Mammary epithelial cell (primary cell): Measurements from ENCODE around the gene VPS13D.

- CAGE, long polyA plus RNA = no peak
- RRBS = no CpG with 5 or more reads among the region's 16 CpGs
These were observed 16.1 kb downstream of the MTHFR start for GRCh38 chr1:11789334-11790358.

GRCh38 chr1:11794557-11794897, 11.2 kb downstream of the MTHFR start:
- CAGE, long polyA plus RNA = no peak
- RRBS = no CpG with 5 or more reads among the region's 10 CpGs

DNA sequence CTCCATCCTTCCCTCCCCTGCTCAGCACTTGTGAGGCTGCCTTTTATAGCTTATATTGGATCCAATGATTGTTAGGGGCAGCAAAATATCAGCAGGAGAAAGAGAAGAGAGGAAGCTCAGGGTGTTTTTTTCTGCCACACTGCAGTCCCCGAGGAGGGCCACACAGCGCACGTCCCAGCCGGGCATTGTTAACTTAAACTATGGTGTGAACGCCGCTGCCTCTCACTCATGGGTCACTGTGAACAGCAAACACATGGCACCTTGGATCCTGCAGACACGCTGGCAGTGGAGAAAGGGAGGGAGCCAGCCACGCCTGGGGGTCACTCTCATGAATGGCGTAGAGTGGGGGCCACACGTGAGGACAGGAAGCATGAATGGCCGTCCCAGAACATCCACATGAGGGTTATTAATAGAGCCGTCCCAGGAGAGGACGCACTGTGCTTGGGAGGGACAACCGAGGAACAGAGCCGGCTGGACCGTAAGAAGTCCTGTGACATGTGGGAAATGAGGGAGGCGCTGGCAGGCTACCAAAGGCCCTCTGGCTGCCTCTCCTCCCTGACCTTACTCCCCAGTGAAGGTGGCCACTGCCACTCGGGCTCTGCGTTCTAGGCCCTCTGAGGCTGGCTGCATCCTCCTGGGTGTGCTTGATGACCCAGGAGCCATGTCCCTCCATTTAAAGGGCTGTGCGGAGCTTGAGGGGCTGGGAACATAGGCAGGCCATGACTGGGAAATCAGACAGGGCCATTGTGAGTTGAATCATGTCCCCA, 15.3 kb upstream of the NPPB start:
- CAGE, long polyA plus RNA = no peak
- RRBS = no CpG with 5 or more reads among the region's 20 CpGs

- CAGE, long polyA plus RNA = no peak
- RRBS = no CpG with 5 or more reads among the region's 11 CpGs
These were observed 13.0 kb downstream of the KIAA2013 start for GRCh38 chr1:11913193-11913712.

GRCh38 chr1:11980547-11981001, 330 bp downstream of the MFN2 start:
- CAGE, long polyA plus RNA = no peak
- RRBS = under 1% methylated on average over 6 of the region's 25 CpGs

DNA sequence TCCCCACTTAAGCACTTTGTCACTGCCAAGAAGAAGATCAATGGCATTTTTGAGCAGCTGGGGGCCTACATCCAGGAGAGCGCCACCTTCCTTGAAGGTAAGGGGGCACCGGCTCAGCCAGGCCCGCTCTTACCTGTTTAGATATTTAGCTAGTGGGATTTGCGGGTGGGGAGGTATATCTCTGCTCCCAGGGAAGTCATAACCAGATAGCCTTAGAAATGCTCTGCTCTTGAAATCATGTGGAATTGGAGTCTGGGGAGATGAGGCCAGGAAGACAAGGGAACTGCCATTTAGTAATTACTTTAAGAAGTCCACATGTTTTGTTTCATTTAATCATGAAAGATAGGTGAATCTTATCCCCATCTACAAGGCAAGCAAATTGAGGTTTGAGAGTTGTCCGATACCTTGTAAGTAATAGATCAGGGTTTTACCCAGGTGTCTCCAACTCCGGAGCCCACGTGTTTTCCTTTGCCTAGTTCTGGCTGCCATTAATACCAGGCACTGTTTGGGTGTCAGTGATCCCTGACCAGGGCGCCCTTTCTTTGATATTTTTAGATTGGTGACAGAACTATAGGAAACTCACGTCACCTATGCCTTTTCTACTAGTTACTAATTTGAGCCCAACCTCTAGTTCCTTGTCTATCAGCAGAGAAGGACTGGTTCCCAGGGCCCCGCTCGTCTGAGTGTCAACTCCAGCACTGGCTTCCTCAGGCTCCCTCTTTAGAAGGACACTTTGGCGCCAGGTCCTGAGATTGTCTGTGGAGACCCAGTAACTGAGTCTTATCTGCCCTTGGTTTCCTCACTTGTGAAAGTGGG, 9.2 kb downstream of the MFN2 start:
- CAGE, long polyA plus RNA = no peak
- RRBS = no CpG with 5 or more reads among the region's 12 CpGs

- CAGE, long polyA plus RNA = no peak
- RRBS = no CpG with 5 or more reads among the region's 28 CpGs
These were observed 19.8 kb upstream of the TNFRSF1B start for GRCh38 chr1:12146596-12147807.

GRCh38 chr1:12150269-12151337, 16.2 kb upstream of the TNFRSF1B start:
- CAGE, long polyA plus RNA = no peak
- RRBS = no CpG with 5 or more reads among the region's 9 CpGs

- CAGE, long polyA plus RNA = no peak
- RRBS = no CpG with 5 or more reads among the region's 7 CpGs
These were observed 7.0 kb upstream of the TNFRSF1B start for GRCh38 chr1:12159748-12160181.

DNA sequence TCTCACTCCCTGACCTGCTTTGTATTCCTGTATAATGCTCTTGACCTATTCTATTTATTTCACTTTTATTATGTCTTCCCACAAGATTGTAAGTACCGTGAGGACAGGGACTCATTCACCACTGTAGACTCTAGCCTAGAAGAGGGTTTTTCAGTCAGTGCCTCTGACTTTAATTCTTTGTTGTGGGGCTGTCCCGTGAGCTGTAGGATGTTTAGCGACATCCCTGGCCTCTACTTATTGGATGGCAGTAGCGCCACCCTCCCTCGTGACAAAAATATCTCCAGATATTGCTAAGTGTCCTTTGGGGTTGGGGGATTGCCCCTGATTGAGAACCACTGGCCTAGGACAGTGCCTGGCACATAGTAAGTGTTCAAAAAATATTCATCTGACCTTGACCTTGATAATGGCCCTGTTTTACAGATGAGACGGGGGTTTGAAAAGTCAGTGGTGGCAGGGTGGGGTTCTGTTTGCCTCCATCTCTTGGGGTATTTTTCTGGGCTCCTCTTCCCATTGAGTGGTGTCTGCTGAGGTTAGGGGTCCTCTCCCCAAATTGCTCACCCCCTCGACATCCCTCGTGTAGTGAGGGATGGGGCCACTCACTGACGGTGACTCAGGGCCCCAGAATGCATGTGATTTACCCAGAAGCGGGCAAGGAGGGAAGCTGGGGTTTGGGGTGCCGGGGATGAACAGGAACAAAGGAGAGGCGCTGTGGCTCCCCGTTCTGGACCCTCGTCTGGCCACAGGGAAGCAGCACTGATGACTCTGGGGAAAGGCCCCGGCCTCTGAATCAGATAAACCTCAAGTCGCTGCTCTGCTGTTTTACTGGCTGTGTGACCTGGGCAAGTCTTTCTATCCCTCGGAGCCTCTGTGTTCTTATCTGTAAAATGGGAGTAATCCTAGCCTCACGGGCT, 5.0 kb downstream of the TNFRSF1B start:
- CAGE, long polyA plus RNA = no peak
- RRBS = 95% methylated on average over 3 of the region's 18 CpGs

DNA sequence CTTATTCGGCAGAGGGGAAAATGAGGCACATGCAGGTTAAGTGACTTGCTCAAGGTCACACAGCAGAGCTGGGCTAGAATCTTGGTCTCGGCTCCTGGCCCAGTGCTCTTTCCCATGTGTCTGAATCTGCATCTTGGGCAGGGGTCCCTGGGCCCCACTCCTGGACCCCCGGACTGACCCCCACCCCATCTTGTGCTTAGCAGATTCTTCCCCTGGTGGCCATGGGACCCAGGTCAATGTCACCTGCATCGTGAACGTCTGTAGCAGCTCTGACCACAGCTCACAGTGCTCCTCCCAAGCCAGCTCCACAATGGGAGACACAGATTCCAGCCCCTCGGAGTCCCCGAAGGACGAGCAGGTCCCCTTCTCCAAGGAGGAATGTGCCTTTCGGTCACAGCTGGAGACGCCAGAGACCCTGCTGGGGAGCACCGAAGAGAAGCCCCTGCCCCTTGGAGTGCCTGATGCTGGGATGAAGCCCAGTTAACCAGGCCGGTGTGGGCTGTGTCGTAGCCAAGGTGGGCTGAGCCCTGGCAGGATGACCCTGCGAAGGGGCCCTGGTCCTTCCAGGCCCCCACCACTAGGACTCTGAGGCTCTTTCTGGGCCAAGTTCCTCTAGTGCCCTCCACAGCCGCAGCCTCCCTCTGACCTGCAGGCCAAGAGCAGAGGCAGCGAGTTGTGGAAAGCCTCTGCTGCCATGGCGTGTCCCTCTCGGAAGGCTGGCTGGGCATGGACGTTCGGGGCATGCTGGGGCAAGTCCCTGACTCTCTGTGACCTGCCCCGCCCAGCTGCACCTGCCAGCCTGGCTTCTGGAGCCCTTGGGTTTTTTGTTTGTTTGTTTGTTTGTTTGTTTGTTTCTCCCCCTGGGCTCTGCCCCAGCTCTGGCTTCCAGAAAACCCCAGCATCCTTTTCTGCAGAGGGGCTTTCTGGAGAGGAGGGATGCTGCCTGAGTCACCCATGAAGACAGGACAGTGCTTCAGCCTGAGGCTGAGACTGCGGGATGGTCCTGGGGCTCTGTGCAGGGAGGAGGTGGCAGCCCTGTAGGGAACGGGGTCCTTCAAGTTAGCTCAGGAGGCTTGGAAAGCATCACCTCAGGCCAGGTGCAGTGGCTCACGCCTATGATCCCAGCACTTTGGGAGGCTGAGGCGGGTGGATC, 22.9 kb upstream of the VPS13D start:
- CAGE, long polyA plus RNA = no peak
- RRBS = no CpG with 5 or more reads among the region's 25 CpGs

- CAGE, long polyA plus RNA = no peak
- RRBS = 1% methylated on average over 49 of the region's 78 CpGs
These were observed at the start of gene VPS13D for GRCh38 chr1:12229728-12230501. Gene VPS13D, plus strand, starts transcription at chr1:12230030.

DNA sequence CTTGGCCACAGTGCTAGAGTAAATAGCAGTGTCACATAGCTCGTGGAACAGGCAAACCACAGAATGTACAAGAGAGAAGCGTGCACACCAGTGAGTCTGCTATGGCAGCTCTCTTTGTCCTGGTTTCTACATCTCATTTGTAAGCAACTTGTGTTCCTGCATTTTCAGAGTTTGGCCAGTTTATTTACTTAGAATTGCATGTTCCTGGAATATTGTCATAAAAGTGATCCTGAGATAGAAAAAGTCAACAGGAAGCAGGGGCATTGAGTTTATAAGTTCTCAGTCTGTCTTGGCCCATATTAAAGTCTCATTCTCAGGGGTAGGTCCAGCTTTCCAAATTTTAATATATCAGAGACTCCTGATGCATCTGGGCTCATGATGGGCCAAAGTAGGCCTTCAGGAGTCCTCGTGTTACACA, 142.0 kb downstream of the DHRS3 start:
- CAGE, long polyA plus RNA = no peak
- RRBS = no CpG with 5 or more reads among the region's 3 CpGs

DNA sequence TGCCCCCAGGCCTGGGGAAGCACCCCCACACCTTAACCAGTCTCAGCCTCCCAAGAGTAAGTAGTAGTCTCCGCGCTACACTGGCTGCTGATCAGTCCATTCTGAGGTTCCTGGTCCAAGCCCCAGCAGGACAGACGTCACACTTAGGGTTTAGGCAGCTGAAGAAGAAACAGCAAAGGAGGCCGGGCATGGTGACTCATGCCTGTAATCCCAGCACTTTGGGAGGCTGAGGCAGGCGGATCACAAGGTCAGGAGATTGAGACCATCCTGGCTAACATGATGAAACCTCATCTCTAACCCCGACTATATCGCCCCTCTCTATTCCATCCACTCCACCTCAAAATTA, 105.9 kb downstream of the DHRS3 start:
- CAGE, long polyA plus RNA = no peak
- RRBS = no CpG with 5 or more reads among the region's 7 CpGs

GRCh38 chr1:12567224-12568173, 50.5 kb downstream of the DHRS3 start:
- CAGE, long polyA plus RNA = no peak
- RRBS = no CpG with 5 or more reads among the region's 13 CpGs

DNA sequence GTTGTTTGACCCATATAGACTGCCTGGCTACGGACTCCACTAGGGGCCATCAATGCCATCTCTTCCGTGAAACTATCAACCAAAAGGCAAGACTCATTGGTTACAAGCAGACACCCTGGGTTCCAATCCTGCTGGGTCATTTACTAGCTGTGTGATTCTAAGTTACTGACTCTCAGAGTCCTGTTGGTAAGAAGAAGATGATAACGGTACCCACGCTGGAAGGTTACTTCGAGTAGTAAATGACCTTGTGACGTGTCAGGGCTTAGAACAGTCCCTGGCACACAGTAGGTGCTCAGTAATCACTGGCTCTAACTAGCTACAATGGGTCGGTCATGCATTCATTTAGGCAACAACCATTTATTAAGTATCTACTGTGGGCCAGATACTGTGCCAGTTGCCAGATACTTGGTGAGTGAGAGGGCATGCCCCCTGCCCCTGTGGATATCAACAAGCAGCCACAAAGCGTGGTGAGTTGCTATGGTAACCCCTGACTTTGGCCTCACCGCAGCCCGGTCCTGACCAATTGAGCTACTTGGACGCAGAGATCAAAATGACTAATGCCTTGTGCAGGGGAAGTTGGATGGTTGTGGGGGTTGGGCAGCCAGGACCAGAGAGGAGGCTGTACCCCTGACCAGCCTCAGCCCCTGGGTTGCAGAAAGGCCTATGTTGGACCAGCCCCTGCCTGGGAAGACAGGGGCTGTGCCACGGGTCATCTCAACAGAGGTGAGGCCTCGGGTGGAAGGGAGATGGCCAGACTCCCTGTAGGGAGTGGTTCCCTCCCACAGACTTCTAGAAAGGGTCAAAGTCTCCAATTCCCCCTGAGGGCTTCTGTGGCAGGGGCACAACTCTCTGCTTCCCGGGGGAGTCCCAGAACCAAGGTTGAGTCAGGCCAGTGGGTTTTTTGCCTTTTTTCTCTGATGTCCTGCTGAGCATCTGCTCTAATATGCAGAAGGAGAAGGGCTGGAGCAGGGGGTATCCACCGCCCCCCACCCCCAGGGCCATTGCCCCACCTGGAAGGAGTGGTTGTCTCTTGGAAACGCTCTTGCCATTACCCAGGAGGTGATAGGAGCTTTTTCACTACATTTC, 16.0 kb downstream of the DHRS3 start:
- CAGE, long polyA plus RNA = no peak
- RRBS = no CpG with 5 or more reads among the region's 16 CpGs

DNA sequence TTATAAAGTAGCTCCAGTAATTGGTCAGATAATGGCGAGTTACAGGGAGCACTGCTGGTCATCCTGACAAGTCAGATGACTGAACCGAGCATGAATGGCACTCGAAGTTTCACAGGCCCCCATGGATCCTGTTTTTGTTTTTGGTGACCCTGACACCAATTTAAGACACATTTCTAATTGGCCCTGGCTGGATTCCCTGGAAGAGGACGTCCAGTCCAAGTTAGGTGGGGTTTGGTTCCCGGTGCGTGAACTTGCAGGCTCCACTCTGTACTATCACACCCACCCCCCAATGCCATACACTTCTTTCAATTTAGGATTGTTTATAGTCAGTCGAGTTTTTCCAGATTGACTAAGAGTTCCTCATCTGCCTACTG, 2.8 kb downstream of the DHRS3 start:
- CAGE, long polyA plus RNA = no peak
- RRBS = no CpG with 5 or more reads among the region's 7 CpGs

DNA sequence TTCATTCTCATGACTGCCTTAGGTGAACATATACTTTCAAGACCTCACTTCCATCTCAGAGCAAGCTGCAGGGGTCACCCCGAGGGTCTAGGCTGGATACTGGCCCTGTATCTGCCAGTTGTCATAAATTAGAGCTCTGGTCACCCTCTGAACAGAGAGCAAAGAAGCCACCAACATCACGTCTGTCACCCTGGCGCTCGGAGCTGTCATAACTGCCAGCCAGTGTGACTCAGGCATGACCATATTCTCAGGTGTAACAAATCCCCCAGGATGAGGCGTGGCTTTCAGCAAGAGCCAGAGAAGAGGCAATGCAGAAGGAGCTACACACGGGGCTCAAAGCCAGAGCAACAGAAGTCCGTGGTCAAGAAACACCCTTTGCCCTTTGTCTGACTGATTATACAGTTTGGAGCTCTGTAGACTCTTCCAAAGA, 39.9 kb downstream of the PRAMEF20 start:
- CAGE, long polyA plus RNA = no peak
- RRBS = no CpG with 5 or more reads among the region's 7 CpGs

DNA sequence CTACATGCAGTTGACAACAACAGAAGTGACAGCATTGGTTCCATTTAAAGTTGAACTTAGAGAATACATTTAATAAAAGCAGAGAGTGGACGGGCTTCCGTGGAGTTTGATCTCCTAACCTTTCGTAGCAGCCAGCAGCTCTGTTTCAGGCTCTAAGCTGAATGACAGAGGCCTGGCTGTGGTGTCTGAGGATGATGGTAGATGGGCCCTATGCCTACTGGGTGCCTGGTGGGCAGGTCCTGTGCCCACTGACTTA, 54.5 kb downstream of the PRDM2 start:
- CAGE, long polyA plus RNA = no peak
- RRBS = no CpG with 5 or more reads among the region's 3 CpGs

DNA sequence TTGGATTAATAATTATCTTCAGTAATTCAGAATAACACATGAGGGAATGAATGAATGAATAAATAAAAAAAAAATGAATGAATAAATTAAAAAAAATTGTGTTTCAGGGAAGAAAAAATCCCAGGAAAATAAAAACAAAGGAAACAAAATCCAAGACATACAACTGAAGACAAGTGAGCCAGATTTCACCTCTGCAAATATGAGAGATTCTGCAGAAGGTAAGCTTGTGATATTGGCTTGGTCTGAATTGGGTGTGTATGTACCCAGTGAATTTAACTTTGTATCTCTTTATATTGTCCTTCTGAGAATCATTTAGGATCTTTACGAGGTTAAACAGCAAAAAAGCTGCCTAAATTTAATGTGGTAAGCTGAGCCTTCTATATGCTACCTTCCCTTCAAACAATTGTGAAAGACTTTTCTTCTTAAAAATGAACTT, 73.0 kb downstream of the PRDM2 start:
- CAGE, long polyA plus RNA = no peak
- RRBS = no CpG with 5 or more reads among the region's 1 CpG